Endometrial microvascular endothelial cells (primary cell): ENCODE measurements around the gene PARK7.

DNA sequence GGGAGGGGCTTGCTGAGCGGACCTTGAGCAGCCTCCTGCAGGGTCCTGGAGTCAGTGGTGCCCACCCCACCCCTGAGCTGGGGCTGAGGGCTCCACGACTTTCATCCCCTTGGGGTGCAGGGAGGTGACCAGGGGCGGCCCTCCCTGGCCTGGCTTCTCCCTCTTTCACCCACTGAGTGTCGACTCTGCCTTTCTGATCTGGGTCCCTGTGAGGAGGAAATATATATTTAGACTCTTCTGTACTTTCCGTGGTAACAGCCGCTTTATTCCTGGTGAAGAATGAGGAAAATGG lies 139.1 kb downstream of the CAMTA1 start:
- RAMPAGE, long total RNA: no peak

- RAMPAGE, long total RNA: no peak
Measured at GRCh38 chr1:7252619-7253299, 467.5 kb downstream of the CAMTA1 start.

GRCh38 chr1:7455075-7455404 lies 316.1 kb upstream of the VAMP3 start:
- RAMPAGE, long total RNA: no peak

GRCh38 chr1:7463011-7463415 lies 308.1 kb upstream of the VAMP3 start:
- RAMPAGE, long total RNA: no peak

DNA sequence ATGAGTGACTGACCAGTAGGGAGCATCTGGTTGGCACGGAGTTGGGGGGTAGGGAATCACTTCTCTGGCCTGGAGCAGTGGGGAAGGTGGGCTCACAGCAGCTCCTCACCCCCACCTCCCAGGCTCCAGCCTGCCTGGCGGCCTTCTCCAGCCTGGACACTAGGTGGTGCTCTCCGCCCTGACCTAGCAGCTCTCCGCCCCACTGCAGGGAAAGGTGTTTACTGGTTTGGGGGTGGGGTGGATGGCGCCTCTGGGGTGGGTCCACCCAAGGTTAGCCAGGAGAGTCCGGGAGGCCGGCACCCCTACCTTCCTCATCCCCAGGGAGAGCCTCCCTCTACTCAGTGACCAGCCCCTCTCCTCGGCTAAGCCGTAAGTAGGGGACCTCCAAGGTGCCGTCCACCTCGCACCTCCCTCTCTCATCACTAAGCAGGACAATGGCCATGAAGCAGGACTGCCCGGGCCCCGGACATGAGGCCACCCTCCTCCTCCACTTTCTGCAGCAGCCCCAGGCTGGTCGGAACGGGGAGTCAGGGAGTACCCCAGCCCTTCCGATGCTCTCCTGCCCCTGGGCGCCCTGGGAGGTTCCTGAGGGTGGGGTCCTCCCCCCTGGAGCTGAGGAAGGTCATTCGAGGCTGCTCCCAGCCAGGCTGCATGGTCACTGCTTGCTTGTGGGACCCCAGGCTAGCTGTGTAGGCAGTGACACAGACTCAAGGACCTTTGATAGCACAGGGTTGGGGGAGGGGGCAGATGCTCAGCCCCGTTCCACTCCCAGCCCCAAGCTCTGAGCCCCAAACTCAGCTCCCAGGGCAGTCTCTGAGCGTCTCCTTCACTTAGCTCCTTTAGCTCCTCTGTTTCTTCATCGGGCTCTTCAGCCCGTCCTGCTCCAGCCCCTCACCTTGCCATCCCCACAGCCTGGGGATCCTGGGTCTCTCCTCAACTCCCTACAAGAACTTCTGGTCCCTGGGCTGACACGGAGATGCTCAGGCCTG lies 101.3 kb upstream of the VAMP3 start:
- RAMPAGE, long total RNA: no peak

DNA sequence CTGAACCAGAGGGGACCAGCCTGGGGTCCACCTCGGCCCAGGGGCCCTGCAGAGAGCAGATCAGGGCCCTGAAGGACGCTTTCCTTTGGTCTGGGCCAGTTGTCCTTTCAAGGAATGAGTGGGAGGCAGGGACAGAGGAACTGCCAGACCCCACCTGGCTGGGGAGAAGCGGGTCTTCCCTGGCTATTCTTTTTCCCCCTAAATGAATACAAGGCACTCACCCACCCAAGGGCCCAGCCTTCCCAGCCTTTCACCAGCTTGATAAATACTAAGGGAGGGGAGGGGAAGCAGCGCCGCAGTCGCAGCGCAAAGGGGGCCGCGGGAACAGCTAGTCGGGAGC lies 91.3 kb upstream of the VAMP3 start:
- RAMPAGE, long total RNA: no peak

GRCh38 chr1:7819852-7820861 lies 32.7 kb downstream of the UTS2 start:
- RAMPAGE, long total RNA: no peak

- RAMPAGE, long total RNA: start-site peak on the plus strand at chr1:7961665-7961757, 2,674 and 2,942 reads in 2 replicates
Measured at GRCh38 chr1:7961383-7962395, at the start of gene PARK7. Gene PARK7 (plus strand): TSS chr1:7961711.

DNA sequence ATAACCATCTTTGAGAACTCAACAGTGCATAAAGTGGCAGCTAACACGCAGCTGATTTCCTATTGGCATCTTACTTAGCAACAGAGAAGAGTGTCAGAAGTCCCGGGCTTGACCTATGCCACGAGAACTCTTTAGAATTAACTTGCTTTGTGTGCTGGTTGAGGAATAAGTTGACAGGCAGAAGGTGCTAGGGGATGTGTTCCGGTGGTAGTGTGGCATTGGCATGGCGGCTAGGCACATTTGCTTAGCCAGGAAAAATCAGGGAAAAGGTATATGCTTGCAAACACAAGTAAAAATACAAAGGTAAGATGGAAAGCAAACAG lies 16.5 kb downstream of the ERRFI1 start:
- RAMPAGE, long total RNA: no peak

DNA sequence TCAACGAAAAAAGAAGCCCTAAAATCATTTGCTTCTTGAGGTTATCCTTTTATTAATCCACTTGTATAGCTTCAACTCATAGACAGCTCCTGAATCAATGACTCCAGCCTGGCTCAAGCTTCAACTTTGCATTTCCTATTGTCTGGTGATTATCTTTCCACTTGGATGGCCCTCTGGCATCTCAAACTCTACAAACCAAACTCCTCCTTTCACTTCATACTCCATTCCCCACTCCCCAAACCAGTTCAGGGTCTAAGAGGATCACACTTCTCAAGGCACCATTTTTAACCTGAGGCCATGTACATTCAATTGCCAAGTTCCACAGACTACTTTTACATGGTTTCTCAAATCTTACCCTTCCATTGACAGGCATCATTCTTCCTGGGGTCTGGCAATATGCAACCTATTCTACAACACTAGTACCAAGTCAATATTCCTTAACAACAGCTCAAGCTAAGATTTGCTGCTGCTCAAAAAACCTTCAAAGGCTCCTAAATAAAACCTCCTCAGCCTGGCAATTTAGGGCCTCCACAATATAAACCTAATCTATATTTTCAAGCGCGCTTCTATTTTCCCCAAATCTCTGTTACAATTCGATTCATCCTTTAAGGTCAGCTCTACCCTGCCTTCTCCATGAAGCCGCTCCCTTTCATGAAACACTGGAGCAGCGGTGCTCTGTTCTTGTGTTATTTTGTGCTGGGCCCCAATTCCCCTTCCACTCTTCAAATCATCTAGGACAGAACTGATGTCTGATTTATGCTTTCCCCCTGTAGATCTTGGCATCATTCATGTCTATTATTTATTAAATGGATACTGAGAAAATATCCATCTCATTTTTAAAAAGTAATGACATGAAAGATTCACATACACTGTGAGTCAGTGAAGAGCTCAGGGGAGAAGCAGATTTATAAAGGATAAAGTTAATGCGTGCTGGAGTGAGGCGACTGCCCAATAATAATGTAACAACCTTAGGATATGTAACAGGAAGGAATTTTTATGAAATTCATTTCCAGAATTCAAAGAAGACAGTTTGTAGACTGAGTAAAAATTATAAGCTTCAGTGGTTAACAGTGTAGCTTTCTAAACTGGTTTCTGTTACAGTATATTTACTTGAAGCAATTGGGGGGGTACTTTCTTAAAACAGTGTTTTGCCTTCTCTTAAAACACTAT lies 7.0 kb downstream of the ERRFI1 start:
- RAMPAGE, long total RNA: no peak

- RAMPAGE, long total RNA: no peak
Measured at GRCh38 chr1:8021323-8022398, 4.4 kb downstream of the ERRFI1 start.

DNA sequence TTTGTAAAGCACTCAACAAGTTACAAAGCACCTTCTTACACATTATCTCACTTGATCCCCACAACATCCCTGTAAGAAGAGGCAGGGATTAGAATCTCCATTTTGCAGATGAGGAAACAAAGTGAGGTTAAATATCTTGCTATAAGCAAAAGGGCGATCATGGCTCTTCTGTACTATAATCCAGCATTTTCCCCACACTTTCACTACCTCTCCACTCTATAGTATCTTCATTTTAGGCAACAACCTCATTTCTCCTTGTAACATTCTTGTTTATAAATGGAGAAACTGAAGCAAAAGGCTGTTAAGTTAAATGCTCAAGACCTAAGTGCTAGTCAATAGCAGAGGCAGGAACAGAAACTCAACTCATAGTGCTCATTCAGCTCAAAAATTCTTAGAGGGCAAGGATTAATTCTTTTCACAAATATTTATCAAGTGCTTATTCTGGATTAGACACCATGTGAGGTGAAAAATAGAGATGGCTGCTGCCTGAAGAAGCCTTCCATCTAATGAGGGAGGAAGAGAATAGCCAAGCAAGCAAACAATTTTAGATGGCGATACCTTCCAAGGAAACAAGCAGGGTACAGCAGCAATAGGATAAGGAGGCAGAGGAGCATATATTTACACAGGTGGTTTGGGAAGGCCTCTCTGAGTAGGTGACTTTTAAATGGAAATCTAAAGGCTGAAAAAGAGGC lies 3.6 kb downstream of the ERRFI1 start:
- RAMPAGE, long total RNA: no peak

- RAMPAGE, long total RNA: no peak
Measured at GRCh38 chr1:8066439-8066857, 40.3 kb upstream of the ERRFI1 start.

DNA sequence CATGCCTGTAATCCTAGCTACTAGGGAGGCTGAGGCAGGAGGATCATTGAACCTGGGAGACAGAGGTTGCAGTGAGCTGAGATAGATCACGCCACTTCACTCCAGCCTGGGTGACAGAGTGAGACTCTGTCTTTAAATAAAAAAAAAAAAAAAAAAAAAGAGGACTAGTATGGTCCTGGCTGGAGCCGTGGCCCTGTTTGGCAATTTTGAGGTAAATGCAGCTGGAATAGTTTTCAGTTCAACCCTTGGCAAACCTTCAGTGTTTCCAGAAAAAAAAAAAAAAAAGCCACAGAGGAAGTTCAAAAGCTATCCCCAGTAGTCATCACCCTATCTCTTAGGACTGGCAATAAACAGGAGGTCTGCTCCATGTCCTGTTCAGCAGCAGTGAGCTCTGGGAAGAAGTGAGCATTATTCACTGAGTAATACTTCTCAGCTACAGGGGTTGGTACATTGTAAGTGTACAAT lies 56.8 kb upstream of the ERRFI1 start:
- RAMPAGE, long total RNA: no peak

GRCh38 chr1:8126908-8127600 lies 100.9 kb upstream of the ERRFI1 start:
- RAMPAGE, long total RNA: no peak

DNA sequence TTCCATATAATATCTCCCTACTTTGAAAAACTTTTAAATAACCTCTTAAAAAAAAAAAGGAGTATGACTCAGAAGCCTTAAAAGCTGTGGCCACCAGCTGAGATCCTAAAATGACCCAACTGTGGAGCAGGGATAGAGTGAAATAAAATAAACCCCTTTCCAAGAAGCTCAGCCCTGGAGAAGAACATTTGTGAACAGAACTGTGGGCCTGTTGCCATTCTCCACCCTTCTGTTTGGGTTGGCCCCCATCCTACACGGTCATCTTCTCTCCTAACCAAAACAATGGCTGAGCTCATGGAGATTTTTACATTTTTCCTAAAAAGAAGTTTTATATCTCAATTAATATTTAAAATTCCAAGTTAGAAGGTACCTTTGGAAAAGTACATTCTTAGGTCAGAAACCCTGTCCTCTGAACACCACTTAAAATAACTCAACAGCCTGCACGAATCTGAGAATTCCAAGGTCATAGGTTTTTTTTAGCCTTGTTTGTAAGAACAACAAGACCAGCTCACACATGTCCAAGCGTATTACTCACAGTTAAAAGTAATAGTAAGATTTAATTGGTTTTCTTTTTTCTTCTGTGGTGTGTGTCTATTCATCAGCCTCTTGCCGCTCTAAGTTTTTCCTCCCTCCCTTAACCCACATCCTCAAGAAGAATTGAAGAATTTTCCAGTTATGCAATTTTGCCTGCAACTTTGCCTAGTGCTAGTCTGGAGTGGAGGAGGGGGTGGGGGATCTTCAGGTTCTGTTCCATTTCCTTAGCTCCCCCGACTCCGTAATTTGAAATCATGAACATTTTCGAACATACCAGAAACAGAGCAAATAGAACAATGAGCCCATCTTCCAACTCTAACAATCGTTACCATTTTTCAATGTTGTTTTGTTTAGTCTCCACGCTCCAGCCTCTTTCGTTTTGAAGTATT lies 107.8 kb upstream of the ERRFI1 start:
- RAMPAGE, long total RNA: no peak

DNA sequence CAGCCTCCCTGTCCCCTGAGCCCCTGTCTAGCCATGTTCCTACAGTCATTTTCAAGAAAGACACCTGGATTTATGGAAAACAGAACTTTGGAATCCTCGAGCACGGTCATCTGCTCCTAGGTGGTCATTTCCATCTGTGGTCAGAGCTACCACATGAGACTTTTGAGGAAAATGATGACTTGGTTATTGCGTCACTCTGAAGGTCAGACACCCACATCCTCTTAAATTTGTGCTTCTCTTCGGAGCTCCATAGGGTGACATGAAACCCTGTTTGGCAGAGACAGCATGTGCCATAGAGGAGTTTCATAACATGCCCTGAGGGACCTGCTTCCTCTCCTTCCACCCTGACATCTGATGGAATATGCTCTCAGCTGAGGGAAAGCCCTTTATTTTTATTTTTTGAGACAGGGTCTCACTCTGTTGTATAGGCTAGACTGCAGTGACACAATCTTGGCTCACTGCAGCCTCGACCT lies 99.2 kb upstream of the SLC45A1 start:
- RAMPAGE, long total RNA: no peak

DNA sequence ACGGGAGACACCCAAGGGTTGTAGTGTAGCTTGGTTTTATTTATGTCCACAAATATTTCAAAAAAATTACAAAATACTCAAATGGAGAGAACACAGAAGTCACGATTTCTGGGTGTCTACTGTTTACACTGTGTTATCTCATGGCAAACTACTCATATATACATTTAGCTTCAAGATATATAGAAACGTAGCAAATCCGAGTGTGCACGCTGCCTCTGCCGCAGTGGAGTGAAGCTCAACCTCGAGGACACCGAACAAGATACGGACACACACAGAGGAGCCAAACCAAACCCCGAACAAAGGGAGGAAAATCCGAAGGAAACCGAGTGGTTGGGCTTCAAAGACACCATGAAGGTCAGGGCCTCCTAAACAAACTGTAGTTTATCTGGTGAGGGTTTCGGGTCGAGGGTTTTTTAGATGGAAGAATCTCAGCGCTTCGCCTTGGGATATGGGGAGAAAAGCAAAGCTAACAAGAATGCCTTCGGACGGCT lies 34.5 kb downstream of the SLC45A1 start:
- RAMPAGE, long total RNA: no peak

- RAMPAGE, long total RNA: no peak
Measured at GRCh38 chr1:8397542-8398227, 79.8 kb downstream of the SLC45A1 start.

- RAMPAGE, long total RNA: no peak
Measured at GRCh38 chr1:8400084-8400881, 82.4 kb downstream of the SLC45A1 start.